Measurements from ENCODE around the gene PDE6G.

DNA sequence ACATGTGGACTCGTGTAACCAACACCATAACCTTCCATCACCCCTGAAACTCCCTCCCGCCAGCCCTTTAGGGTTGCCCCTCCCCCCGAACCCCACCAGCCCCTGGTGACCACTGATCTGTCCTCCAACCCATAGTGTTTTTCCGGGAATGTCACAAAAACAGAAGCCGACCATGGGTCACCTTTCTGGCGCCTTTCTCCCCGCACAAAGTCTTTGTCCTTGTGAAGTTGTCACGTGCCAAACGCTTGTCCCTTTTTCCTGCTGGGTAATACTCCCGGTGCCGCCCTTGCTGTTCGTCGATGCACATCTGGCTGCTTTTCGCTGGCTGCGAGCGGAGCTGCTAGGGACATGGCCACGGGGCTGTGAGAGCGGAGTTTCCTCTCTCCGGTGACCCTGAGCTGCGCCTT is 11.9 kb downstream of the CHMP6 start:
- PRO-cap = no peak

GRCh38 chr17:81003946-81004905 is 12.6 kb downstream of the CHMP6 start:
- PRO-cap = no peak

DNA sequence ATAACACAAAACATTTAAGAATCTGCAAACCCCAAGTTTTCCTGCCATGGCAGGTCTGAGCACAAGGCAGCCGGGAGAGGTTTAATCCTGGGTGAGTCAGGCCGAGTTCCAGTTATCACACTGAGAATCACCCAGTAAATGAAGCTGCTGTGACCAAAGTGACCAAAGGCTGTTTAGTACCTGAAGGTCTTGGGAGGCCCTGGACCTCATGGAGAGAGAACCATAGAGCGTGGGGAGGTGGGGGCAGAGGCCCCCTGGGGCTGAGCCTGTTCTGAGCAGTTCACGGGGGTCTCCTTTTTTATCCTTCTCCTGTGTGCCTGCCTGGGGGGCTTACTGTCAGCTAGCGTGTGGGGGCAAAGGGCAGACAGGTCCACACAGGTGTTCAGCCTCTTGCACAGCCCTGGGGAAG is 15.7 kb upstream of the BAIAP2 start:
- PRO-cap = no peak

GRCh38 chr17:81037926-81038816 is 3.2 kb downstream of the BAIAP2 start:
- PRO-cap = no peak

DNA sequence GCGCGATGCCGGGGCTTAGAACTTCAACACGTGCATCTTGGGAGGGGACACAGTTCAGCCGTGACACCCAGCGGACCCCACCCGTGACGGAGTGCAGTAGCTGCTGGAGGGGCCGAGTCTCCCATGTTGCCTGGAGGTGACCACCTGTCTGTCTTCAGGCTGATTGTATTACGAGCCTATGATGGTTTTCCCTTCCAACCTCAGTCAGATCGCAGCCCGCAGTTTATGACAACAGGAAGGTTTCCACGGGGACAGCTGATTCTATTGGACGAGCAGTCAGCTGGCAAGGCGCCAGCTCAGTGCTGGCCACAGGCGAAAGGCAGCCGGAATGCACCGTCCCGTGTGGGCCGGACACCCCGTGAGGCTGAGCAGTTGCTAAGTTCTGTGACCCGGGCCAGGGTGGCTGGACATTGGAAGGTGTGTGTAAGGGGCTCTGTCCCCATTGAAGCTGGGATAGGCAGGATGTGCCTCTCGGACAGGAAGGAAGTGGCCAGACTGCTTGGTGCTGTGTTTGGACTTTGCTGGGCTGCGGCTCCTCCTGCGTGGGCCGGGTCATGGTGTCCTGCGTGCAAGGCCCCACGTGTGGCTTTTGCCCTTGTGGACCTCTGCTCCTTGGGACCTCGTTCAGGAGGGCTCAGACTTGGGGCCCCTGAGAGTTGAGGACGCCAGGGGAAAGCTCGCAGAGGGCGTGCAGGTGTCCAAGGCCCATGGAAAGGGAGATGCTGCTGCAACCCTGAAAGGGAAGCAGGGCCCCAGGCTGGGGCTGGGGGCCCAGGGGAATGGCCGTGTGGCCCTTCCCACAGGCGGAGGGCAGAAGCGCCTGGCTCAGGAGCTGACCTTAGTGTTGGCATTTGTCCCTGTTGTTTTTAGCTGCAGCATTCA is 9.8 kb downstream of the BAIAP2 start:
- PRO-cap = no peak

DNA sequence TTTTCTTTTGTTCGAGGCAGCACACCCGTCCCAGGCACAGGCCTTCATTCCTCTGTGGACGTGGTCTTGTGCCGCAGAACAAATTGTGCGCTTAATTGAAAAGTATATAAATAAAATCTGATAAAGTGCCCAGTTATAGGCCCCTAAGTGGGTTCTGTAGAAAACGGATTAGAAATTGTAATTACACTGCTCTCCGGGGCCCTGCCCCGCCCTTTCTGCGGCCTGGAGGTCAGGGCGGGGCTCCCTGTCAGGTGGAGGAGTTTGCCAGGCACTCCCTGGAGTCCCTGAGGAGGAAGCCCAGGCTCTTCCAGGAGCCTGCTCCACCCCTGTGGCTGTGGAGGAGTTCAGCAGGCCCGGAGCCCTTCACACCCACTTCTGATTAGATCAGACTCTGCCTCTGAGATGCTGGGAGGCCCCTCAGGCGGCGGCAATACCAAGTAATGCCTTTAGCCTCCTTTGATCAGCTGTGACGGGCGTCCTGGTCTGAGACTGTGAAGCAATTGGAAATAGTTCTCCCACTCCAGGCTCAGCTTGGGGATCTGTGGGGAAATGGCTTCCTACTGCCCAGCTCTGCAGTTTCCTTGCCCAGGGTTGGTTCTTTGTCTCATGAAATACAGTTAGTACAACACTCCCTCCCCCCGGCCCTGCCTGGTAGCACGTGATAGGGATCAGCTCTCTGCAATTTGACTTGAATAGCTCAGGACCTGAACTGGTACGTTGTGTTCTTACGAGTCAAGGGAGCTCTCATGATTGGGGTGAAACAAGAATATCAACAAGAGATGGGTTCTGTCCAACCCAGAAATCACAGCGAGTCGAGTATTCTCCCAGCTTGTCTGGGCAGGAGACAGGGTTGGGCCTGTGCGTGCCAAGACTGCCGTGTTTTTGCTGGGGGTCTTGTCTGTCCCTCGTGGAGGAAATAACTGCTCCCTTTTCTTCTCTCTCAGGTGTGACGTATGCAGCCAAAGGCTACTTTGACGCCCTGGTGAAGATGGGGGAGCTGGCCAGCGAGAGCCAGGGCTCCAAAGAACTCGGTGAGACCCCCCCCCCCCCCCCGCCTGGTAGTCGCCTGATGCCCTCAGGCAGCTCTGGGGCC is 22.3 kb downstream of the BAIAP2 start:
- PRO-cap = no peak

- PRO-cap = no peak
These were observed 59.1 kb downstream of the BAIAP2 start for GRCh38 chr17:81093981-81094576.

- PRO-cap = no peak
These were observed 22.5 kb downstream of the CEP131 start for GRCh38 chr17:81200242-81200615.

DNA sequence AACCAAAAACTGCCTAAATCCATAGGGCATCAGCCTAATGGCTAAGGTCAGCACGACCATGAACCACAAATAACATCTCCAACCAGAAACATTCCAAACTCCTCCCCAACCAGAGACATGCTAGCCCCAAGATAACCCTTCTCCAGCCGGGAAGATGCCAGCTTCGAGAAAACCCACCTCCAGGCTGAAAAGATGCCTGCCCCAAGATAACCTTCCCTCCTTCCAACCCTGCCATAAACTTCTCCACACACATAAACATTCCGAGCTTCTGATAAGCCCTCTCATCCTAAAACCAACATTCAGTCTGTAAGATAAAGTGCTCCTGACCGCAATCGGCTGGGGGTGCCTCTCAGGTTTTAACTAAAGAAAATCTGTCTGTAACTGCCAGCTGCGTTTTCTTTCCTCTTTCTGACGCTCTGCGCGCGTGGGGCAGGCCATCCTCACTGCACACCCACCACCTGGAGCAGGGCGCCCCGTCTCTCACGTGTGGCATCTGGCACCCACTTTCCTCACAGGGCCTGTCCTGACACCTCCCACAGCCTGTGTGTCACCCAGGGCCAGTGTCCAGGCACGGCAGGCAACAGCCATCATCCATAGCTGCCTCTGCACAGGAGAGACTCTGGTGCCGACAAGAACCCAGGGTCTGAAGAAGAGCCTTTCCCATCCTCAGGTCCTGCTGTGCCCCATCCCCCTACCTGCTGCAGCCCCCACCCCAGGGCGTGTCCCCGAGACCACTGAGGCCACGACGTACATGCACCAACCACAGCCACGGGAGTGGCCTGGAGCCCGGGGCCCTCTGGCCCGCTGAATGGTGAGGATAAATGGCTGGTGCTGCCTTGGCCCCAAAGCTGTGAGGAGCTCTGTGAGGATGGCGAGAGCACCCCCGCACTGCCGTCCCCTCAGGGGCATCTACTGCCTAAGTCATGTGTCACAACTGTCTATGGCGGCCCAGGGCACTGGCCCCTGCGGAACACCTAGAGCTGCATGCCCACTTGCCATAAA is 3.7 kb downstream of the TEPSIN start:
- PRO-cap = no peak

DNA sequence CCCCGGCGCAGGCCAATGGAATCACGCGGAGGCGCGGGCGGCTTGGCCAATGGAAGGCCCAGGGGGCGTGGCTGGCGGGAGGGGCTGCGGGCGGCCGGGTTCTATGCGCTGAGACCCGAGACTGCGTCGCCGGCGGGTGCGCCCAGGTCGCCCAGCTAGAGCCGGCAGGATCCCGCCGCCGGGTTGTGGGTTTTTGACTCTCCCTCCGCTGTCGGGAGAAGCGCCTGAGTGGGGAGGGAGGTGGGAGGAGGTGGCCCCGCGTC is 49.0 kb upstream of the BAHCC1 start:
- PRO-cap = no peak

DNA sequence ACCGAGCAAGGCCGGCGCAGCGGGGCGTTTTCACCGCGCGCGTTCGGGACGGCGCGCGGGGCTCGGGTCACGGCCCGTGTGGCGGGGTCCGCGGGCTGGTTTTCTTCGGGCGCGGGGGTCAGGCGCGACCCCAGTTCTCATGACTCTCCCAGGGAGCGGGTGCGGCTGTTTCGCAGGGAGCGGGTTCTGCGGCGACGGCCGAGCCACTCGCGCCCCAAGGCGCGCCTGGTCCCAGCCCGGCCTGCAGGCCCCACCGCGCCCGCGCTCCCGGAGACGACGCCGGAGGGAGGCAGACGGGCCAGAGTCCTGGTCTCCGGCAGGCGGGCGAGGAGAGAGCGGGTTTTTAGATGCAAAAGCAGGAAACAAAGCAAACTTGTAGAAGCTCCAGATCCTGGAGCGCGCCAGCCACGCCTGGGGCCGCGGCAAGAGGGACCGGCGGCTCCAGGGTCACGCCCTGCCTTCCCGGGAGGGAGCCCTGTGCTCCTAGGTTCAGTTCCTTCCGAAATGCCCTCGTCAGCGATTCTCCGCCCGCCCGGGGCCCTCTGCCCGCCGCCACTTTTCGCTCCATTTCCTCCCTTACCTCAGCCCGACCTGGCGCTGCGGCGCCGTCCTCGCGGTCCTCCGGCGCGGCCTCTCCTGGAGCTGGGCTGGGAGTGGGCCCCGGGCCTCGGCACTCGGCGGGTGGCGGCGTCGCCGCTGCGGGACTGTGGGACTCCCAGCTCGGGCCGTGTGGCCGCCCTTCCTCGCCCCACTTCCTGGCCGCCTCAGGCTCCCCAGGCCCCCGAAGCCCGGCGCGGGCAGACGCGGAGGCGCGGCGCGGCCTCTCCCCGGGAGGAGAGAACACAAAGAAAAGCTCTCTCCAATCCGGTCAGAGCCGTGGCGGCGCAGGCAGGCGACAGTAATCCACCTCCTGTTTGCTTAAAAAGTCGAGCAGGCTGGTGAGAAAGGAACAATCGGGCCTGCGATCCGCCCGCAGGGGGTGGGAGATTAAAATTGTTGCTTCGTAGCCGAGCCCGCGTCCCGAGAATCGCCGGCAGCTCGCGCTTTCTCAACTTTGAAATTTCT is 1.4 kb downstream of the BAHCC1 start:
- PRO-cap = no peak

DNA sequence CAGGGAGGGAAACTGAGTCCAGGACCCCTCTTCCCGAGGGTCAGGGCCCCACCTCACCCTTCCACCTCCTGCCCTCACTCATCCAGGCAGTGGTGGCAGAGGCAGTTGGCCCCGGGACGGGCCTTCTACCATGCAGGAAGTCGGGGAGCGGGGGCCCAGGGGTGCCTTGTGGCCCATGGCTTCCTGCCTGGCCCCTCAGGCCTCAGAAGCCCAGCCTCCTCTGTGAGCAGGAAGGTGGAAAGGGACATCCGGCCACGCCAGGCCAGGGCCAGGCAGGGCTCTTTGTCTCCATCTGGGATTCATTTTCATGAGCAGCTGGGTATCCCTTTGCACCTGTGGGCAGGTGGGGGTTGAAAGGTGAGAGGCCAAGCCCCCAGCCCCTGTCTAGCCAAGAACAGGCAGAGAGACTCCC is 58.5 kb downstream of the BAHCC1 start:
- PRO-cap = no peak

DNA sequence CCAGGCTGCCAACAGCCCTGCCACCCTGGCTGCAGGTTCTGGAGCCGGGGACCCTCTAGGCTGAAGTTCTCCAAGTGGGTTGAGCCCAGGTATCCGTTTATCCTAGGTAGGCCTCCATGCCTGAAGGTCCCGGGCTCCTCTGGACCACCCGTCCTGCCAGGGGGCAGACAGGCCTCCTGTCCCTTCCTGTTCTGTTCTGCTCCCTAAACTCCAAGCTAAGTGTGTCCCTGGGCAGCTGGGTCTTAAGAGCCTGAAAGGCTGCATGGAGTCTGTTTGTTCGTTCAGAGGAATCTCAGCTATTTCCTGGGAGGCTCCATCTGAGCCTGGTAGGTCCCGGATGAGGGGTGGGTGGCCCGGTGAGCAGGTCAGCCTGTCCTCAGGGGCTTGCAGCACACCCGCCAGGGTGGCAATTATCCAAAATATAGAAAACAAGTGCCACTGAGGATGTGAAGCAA is 12.6 kb downstream of the ACTG1 start:
- PRO-cap = no peak

GRCh38 chr17:81513308-81514286 is 998 bp upstream of the ACTG1 start:
- PRO-cap = unidirectional peak, minus-strand start at chr17:81513461

- PRO-cap = no peak
These were observed 3.0 kb upstream of the ACTG1 start for GRCh38 chr17:81515532-81515978.

- PRO-cap = no peak
These were observed 15.1 kb downstream of the NPLOC4 start for GRCh38 chr17:81621634-81622312.

- PRO-cap = no peak
These were observed at the start of gene PDE6G for GRCh38 chr17:81656491-81656700. Gene PDE6G, minus strand, starts transcription at chr17:81656542.

- PRO-cap = no peak
These were observed 7.1 kb downstream of the HGS start for GRCh38 chr17:81690998-81691203.

GRCh38 chr17:81696024-81696406 is 7.2 kb upstream of the MRPL12 start:
- PRO-cap = no peak

GRCh38 chr17:81701536-81701882 is 1.7 kb upstream of the MRPL12 start:
- PRO-cap = no peak